Heart left ventricle (tissue), 7 donors: Measurements from ENCODE around the genes KCTD11, NLGN2, CHRNB1, MPDU1, ATP1B2 and HES7.

DNA sequence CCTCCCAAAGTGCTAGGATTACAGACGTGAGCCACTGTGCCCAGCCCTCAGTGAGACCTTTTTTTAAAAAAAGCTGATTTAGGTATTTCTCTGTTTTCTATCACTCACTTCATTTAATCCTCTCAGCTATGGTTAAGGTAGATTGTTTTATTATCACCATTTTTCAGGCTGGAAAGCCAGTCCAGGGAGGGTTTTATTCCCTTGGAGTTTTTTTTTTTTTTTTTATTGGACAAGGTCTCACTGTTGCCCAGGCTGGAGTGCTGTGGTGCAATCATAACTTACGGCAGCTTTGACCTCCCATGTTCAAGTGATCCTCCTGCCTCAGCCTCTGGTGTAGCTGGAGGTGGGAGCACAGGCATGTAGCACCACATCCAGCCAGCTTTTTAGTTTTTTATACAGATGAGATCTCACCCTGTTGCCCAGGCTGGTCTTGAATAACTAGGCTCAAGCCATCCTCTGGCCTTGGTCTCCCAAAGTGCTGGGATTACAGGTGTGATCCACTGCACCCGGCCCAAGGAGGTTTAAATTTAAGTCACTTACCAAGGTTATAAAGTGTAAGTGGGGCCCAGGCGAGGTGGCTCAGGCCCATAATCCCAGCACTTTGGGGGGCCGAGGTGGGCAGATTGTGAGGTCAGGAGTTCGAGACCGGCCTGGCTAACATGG lies 4.9 kb downstream of the CLDN7 start:
- PRO-cap, 6 experiments, result no peak in any of the 6 experiments
- RAMPAGE, long total RNA, 2 experiments, result no peak in any of the 2 experiments
- RRBS, result no CpG with 5 or more reads among the region's 7 CpGs

- PRO-cap, 6 experiments, result no peak in any of the 6 experiments
- RAMPAGE, long total RNA, 2 experiments, result no peak in any of the 2 experiments
- RRBS, result no CpG with 5 or more reads among the region's 3 CpGs
These were observed 3.8 kb upstream of the CLDN7 start for GRCh38 chr17:7266089-7266389.

GRCh38 chr17:7295275-7295816 lies 907 bp upstream of the YBX2 start:
- PRO-cap, 6 experiments, result no peak in any of the 6 experiments
- RAMPAGE, long total RNA, 2 experiments, result no peak in any of the 2 experiments
- RRBS, result 25% methylated on average over 2 of the region's 25 CpGs

DNA sequence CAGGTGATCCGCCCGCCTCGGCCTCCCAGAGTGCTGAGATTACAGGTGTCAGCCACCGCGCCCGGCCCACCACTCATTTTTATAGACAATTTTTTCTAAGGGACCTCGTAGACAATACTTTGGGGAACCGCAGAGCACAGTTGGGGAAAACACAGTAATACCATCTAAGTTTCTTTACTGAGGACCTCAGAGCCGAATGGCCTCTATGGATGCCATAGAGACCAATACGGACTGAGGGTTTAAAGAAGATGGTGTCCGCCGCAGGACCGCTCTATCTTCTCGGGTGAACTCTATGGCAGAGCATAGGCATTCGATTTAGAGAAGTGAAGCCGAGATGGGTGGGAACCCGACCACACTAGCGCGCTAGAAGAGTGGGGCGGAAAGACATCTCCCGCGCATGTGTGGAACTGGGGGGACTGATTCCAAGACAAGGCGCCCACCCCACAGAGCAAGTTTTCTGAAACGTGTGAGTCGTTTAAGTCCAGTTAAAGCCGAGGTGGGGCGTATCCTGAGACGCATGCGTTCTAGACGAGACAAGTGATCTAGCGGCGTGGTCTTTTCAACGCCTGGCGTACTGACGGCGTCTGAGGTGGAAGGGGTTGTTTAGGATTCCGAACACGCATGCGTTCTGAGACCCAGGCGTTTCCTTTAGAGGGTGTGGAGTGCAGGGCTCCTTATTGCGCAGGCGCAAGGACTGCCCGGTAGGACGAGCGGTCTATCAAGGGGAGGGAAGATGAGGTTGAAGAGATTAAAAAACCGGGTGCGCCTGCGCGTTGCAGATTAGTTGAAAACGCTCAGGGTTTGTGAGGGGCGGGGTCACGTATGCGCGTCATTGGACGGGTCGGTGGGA lies 553 bp upstream of the EIF5A start:
- PRO-cap, 6 experiments, result peak in 6 of 6 experiments; most common plus-strand start position 355 of the sequence (in 3); most common minus-strand start position 576 of the sequence (in 6)
- RAMPAGE, long total RNA, 2 experiments, result start-site peak on the plus strand in 2 of 2 experiments, centred at positions 373 to 403 of the sequence, 31 to 87 reads per replicate
- RRBS, result 4% methylated on average over 3 of the region's 56 CpGs

- PRO-cap, 6 experiments, result peak in 6 of 6 experiments; most common plus-strand start chr17:7352162 (in 6); most common minus-strand start chr17:7352464 (in 3)
- RAMPAGE, long total RNA, 2 experiments, result start-site peak on the plus strand in 2 of 2 experiments, at chr17:7352143-7352190 at its widest, 22 to 27 reads per replicate
- RRBS, result 1% methylated on average over 32 of the region's 42 CpGs
These were observed at the start of gene KCTD11 for GRCh38 chr17:7352125-7352819. TSS of gene KCTD11 (plus strand) at chr17:7352162.

GRCh38 chr17:7405666-7406318 lies 1.9 kb upstream of the NLGN2 start:
- PRO-cap, 6 experiments, result no peak in any of the 6 experiments
- RAMPAGE, long total RNA, 2 experiments, result no peak in any of the 2 experiments
- RRBS, result no CpG with 5 or more reads among the region's 13 CpGs

- PRO-cap, 6 experiments, result no peak in any of the 6 experiments
- RAMPAGE, long total RNA, 2 experiments, result no peak in any of the 2 experiments
- RRBS, result no CpG with 5 or more reads among the region's 2 CpGs
These were observed at the start of gene NLGN2 for GRCh38 chr17:7407681-7407909. TSS of gene NLGN2 (plus strand) at chr17:7407845.

- PRO-cap, 6 experiments, result peak in 5 of 6 experiments; most common plus-strand start chr17:7440146 (in 4); most common minus-strand start chr17:7440367 (in 4)
- RAMPAGE, long total RNA, 2 experiments, result no peak in any of the 2 experiments
- RRBS, result 2% methylated on average over 6 of the region's 45 CpGs
These were observed 825 bp downstream of the FGF11 start for GRCh38 chr17:7439989-7440685.

- PRO-cap, 6 experiments, result peak in 2 of 6 experiments; most common plus-strand start chr17:7445064 (in 2)
- RAMPAGE, long total RNA, 2 experiments, result start-site peak on the plus strand in 2 of 2 experiments, at chr17:7445004-7445102 at its widest, 17 to 24 reads per replicate
- RRBS, result 8% methylated on average over 5 of the region's 19 CpGs
These were observed at the start of gene CHRNB1 for GRCh38 chr17:7444694-7445175. TSS of gene CHRNB1 (plus strand) at chr17:7445061.

DNA sequence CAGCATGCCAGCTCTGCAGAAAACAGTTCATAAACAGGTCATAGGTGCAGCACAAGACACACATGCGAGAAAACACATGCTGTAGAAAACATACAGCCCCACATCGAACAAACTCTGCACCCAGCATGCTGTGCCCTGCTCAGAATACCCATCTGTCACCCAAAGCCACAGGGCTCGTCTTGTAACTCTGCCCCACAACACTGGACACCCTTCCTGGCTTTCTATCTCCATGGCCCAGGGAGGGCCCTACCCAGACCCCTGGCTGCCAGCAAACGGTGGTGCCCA lies 899 bp downstream of the ZBTB4 start:
- PRO-cap, 6 experiments, result no peak in any of the 6 experiments
- RAMPAGE, long total RNA, 2 experiments, result no peak in any of the 2 experiments
- RRBS, result no CpG with 5 or more reads among the region's 4 CpGs

DNA sequence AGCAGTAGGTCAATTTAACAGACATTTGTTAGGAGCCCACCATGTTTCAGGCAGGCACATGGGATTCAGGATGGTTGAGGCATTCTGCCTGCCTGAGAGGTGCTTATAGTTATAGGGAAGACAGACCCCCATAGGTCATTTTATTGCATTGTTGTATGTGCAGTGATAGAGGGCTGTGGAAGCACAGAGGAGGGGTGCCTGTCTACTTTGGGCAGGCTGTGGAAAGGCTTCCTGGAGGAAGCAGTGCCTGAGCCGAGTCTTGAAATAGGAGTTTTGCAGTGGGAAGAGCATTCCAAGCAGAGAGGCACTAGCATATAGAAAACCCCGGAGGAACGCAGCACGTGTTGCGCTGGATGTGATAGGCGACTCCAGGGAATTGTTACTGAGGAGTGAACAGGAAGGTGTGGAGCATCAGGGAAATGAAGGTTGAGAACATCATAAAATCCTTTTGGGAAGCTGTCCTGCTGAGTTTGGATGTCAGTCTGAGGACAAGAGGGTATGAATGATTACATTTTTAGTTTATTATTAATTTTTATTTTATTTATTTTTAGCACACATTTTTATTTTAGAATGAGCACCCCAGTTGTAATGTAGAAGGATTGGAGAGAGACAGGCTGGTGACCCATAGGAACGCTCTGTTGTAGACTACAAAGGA lies 12.0 kb downstream of the SLC35G6 start:
- PRO-cap, 6 experiments, result no peak in any of the 6 experiments
- RAMPAGE, long total RNA, 2 experiments, result no peak in any of the 2 experiments
- RRBS, result no CpG with 5 or more reads among the region's 7 CpGs

- PRO-cap, 6 experiments, result peak in 6 of 6 experiments; most common plus-strand start chr17:7583852 (in 6); most common minus-strand start chr17:7583592 (in 3)
- RAMPAGE, long total RNA, 2 experiments, result start-site peak on the minus strand in 2 of 2 experiments, at chr17:7584070-7584095 at its widest, 21 to 22 reads per replicate
- RRBS, result 36% methylated on average over 15 of the region's 75 CpGs
These were observed at the start of gene MPDU1 for GRCh38 chr17:7583202-7584235. TSS of gene MPDU1 (plus strand) at chr17:7583852.

- PRO-cap, 6 experiments, result no peak in any of the 6 experiments
- RAMPAGE, long total RNA, 2 experiments, result no peak in any of the 2 experiments
- RRBS, result 21% methylated on average over 11 of the region's 38 CpGs
These were observed 1.2 kb downstream of the SOX15 start for GRCh38 chr17:7588526-7589275.

DNA sequence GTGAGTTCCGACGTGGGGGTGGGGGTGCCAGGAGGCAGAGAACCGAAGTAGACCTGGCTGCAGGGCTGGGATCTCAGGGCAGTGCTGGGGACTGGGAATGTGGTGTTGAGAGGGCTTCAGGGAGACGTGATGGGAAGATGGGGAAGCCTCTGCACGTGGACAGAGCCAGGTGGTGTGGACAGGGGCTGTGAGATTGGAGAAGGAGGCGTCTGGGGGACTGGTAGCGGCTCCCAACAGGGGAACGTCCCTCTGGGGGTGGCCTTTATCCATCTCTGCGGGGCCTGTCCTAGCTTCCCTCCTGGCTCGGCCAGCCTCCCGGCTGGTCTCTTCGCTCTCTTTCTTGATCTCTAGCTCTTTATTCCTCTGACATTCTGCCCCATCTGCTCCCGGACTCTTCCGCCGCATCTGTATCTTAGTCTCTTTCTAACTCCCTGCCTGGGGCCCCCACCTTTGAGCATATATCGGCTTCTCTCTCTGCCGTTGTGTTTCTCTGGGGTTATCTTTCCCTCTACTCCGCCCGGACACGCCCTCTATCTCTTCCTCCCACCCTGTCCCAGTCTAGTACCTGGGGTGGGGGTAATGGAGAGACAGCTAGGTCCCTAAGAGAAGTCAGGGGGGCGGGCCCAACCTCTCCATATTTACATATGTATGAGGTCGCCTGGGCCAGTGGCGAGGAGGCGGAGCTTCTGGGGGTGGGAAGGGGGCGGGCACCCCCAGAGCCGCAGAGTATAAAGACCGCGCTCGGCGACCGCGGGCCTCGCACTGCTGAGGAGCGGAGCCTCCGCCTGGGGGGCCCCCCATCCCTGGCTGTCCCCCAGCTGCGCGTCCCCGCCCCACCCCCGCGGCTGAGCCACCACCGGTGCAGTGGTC lies at the start of gene ATP1B2:
TSS of gene ATP1B2 (plus strand) at position 760 of the 870 bp plus-strand sequence.
- PRO-cap, 6 experiments, result peak in 6 of 6 experiments; most common plus-strand start position 760 of the sequence (in 6)
- RAMPAGE, long total RNA, 2 experiments, result start-site peak on the plus strand in 2 of 2 experiments, centred at positions 760 to 763 of the sequence, 7 to 28 reads per replicate
- RRBS, result 7% methylated on average over 3 of the region's 41 CpGs

GRCh38 chr17:7678200-7678440 lies 9.2 kb downstream of the TP53 start:
- PRO-cap, 6 experiments, result no peak in any of the 6 experiments
- RAMPAGE, long total RNA, 2 experiments, result no peak in any of the 2 experiments
- RRBS, result no CpG with 5 or more reads among the region's 4 CpGs

GRCh38 chr17:7859203-7860078 lies 1.6 kb downstream of the CYB5D1 start:
- PRO-cap, 6 experiments, result no peak in any of the 6 experiments
- RAMPAGE, long total RNA, 2 experiments, result no peak in any of the 2 experiments
- RRBS, result 85% methylated on average over 1 of the region's 12 CpGs

DNA sequence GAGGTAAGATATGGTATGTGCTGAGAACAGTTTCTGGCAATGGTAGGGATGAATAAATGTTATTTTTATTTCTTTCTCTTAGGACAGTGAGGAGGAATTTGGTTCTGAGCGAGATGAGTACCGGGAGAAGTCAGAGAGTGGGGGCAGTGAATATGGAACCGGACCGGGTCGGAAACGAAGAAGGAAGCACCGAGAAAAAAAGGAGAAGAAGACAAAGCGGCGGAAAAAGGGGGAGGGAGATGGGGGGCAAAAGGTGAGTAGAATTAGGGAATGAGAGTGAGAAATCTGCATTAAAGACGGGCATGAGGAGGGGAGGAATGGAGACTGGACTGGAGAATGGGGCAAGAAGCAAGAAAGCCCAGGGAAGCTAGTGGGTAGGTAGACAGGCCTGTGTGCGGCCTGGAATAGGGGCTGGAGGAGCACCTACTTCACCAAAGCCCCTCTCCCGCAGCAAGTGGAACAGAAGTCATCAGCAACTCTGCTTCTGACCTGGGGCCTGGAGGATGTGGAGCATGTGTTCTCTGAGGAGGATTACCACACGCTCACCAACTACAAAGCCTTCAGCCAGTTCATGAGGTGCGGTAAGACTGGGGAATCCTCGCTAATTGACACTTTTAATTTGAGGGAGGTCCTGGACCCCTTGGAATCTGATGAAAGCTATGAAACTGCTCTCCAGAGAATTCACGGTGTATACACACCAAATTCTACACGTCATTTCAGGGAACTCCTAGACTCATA lies 2.1 kb downstream of the CHD3 start:
- PRO-cap, 6 experiments, result no peak in any of the 6 experiments
- RAMPAGE, long total RNA, 2 experiments, result no peak in any of the 2 experiments
- RRBS, result no CpG with 5 or more reads among the region's 17 CpGs

DNA sequence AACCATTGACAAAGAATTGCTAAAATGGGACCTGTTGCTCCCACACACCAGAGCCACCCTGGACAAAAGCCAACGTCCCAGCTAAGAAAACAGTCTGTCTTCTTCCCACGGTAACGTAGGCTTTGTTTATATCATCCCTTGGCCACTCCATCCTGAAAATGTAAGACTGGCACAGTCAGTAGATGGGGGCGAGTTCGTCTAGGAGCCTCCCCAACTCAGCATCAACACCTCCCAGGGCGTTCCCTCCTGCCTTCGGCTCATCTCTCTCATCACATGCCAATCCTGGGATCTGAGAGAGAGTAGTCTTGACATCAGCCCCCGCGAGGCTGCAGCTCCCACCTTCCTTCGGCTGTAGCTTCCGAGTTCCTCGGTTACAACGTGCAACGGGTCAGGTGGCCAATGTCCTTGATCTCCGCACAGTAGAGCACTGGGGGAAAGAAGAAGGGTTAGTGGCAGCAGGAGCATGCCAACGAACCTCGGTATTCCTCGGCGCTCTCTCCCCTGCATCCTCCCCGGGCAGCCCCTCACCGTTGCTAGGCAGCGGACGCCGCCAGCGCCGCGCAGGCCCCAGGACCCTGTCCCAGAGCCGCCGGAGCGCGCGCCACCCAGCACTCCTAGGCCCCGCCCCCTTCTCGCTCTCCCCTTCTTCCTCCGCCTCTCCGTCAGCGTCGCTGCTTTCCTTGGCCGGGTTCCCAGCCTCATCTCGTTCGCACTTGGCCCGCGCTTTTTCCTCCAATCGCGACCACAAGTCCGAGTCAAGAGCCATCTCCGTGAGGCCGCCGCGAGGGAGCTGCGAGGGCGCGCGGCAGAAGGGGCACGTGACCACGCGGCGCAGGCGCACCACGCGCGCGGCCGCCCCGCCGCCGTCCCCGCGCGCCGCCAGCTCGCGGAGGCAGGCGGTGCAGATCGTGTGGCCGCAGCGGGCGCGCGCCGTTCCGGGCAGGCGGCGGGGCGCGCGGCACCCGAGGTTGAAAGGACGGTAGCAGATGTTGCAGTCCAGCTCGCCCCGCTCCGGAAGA lies 629 bp downstream of the RNF227 start:
- PRO-cap, 6 experiments, result peak in 6 of 6 experiments; most common plus-strand start position 866 of the sequence (in 5); most common minus-strand start position 792 of the sequence (in 6)
- RAMPAGE, long total RNA, 2 experiments, result no peak in any of the 2 experiments
- RRBS, result under 1% methylated on average over 27 of the region's 92 CpGs

- PRO-cap, 6 experiments, result no peak in any of the 6 experiments
- RAMPAGE, long total RNA, 2 experiments, result no peak in any of the 2 experiments
- RRBS, result no CpG with 5 or more reads among the region's 4 CpGs
These were observed 5.0 kb downstream of the CNTROB start for GRCh38 chr17:7937033-7937479.

GRCh38 chr17:8123921-8125073 lies at the start of gene HES7:
TSS of gene HES7 (minus strand) at chr17:8124106.
- PRO-cap, 6 experiments, result peak in 3 of 6 experiments; most common minus-strand start chr17:8124104 (in 3)
- RAMPAGE, long total RNA, 2 experiments, result no peak in any of the 2 experiments
- RRBS, result 2% methylated on average over 6 of the region's 44 CpGs